ENCODE measurements around a stretch of chr4.

- PRO-cap = no peak
- RRBS, 2 experiments = no CpG with 5 or more reads among the region's 9 CpGs
Measured at GRCh38 chr4:185399336-185399983, 2.8 kb downstream of the ANKRD37 start.

- PRO-cap = no peak
- RRBS, 2 experiments = 0% methylated on average over 1 of the region's 12 CpGs; no CpG with 5 or more reads in 1 of the 2 experiments
Measured at GRCh38 chr4:185541075-185541836, 5.9 kb upstream of the PDLIM3 start.

GRCh38 chr4:185566621-185567855 lies 31.7 kb upstream of the PDLIM3 start:
- PRO-cap = bidirectional peak, plus-strand start at chr4:185567238, minus-strand start at chr4:185567187; unidirectional peak, minus-strand start at chr4:185567498
- RRBS, 2 experiments = no CpG with 5 or more reads among the region's 17 CpGs

DNA sequence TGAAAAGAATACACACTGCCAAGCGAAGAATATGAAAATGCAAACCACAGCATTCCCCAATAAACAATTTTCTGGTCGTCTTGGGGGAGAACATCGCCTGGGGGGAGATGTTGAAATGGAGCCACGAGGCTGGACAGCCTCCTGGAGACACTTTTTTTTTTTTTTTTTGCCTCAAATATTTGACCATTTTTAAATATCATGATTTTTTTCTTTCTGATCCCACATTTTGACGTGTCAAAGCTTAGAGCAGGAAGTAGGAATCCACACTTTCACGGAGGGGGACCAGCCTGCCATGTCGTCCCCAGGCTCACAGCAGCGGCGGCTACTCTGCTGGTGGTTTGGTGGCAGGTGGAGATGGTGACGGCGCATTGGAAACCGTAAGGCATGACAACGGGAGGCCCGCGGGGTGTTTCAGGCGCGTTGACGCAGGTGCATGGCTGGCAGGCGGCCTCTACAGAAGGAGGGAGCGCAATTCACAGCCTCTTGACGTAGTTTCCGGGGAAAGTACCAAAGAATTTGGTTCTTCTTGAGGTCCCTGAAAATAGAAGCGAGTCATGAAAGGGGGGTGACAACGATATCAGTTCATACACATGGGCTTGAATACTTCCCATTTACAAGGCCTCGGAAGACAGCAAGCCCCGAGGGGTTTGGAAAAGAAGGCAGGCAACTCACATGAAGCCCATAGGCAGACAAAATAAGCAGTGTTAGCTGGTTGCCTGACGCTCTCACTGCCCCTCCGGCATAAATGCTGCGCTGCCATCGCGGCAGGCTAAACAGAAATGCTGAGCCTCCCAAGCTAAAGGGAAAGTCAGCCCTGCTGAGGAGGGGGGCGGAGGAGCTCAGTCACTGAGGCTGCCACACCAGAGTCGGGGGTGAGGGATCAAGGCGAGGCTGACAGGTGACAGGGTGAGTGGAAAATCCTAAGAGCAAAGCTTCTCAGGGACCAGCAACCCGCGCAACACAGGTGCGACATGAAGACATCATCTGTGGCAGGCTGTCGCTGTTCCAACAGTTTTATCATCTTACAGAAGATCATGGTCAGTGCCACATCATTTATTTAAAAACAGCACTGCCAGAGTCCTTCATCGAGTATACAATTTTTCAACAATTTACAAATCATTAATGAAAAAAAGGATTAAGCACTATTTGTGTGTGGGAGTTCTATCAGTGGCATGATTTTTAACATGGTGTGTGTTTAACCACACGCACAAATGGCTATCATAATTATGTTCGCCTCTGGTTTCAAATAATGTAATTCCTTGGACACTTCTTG lies 52.3 kb upstream of the PDLIM3 start:
- PRO-cap = no peak
- RRBS, 2 experiments = no CpG with 5 or more reads among the region's 41 CpGs

GRCh38 chr4:185656312-185657209 lies 121.3 kb upstream of the PDLIM3 start:
- PRO-cap = unidirectional peak, minus-strand start at chr4:185656487
- RRBS, 2 experiments = 0 to 25% methylated on average over 2 to 3 of the region's 12 CpGs

- PRO-cap = no peak
- RRBS, 2 experiments = no CpG with 5 or more reads among the region's 9 CpGs
Measured at GRCh38 chr4:185721198-185721666, 90.8 kb downstream of the SORBS2 start.

DNA sequence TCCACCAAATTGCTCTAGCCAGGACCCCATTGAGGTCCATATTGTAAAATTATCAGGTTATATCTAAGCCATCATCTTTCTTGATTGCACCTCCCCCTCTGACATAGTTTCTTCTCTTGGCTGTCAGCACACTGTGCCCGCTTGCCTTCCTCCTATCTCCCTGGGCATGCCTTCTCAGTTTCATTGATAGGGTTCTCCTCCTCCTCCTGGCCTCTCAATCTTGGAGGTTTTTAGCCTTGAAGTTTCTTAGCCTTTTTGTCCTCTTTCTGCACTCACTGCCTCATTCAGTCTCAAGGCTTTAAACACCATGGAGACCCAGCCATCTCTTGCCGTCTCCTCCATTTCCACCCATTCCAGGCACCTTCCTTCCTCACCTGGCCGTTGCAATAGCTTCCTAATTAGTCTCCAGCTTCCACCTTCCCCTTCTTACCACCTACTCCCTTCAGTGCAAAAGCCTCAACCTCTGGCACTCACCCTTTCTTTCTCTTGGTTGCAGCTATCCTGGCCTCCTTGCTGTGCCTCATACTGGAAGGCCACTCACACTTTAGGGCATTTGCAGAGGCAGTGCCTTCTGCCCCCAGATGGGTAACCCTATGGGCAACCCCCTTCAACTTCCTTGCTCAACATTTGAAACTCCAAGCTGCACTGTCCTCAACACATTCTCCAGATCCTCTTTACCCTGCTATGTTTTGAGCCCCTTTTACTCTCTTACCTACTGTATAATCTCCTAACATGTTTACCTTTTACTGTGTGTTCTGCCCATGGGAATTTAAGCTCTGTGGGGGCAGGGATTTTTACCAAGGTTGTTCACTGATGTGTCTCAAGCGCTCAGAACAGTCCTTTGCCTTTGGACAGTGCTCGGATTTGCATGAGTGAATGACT lies 53.5 kb downstream of the SORBS2 start:
- PRO-cap = no peak
- RRBS, 2 experiments = no CpG with 5 or more reads among the region's 5 CpGs

GRCh38 chr4:185849377-185850088 lies 37.5 kb upstream of the SORBS2 start:
- PRO-cap = no peak
- RRBS, 2 experiments = no CpG with 5 or more reads among the region's 7 CpGs

DNA sequence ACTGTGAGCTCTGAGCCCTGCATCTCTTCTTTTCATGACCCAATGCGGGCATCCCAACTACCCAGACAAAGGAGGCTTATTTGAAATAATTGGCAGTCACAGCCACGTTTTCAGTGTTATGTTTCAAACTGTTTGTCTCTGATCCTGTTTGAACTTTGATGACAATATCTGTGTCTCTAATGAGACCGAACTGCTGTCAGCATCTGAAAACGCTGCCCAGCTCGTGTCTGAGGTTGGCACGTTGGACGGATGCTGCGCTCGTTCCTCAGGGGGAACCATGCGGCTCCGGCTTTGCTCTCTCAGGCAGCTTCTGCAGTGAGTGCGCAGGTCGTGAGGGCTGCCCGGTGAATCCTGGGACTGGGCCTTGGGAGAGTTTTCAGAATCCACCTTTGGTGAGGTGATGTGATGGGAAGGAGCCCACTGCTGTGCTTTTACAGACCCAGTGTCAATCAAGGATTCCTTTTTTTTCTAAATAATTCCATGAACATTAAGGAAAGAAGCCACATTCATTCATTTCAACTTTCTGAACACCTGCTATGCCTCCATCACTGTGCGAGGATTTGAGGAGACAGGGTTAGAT lies 58.4 kb upstream of the SORBS2 start:
- PRO-cap = no peak
- RRBS, 2 experiments = 36 to 42% methylated on average over 4 of the region's 15 CpGs

GRCh38 chr4:186069666-186069994 lies 674 bp downstream of the TLR3 start:
- PRO-cap = no peak
- RRBS, 2 experiments = no CpG with 5 or more reads among the region's 4 CpGs

GRCh38 chr4:186196788-186197559 lies 5.6 kb downstream of the CYP4V2 start:
- PRO-cap = no peak
- RRBS, 2 experiments = no CpG with 5 or more reads among the region's 18 CpGs

GRCh38 chr4:186250170-186250670 lies 15.8 kb upstream of the F11 start:
- PRO-cap = no peak
- RRBS, 2 experiments = no CpG with 5 or more reads among the region's 7 CpGs

- PRO-cap = no peak
- RRBS, 2 experiments = 81 to 96% methylated on average over 1 of the region's 14 CpGs
Measured at GRCh38 chr4:186260593-186261554, 5.1 kb upstream of the F11 start.

GRCh38 chr4:186668797-186669674 lies 54.6 kb downstream of the FAT1 start:
- PRO-cap = unidirectional peak, minus-strand start at chr4:186669096
- RRBS, 2 experiments = no CpG with 5 or more reads among the region's 24 CpGs

GRCh38 chr4:186725079-186725442 lies 1.4 kb upstream of the FAT1 start:
- PRO-cap = no peak
- RRBS, 2 experiments = under 1 to 3% methylated on average over 5 of the region's 12 CpGs

DNA sequence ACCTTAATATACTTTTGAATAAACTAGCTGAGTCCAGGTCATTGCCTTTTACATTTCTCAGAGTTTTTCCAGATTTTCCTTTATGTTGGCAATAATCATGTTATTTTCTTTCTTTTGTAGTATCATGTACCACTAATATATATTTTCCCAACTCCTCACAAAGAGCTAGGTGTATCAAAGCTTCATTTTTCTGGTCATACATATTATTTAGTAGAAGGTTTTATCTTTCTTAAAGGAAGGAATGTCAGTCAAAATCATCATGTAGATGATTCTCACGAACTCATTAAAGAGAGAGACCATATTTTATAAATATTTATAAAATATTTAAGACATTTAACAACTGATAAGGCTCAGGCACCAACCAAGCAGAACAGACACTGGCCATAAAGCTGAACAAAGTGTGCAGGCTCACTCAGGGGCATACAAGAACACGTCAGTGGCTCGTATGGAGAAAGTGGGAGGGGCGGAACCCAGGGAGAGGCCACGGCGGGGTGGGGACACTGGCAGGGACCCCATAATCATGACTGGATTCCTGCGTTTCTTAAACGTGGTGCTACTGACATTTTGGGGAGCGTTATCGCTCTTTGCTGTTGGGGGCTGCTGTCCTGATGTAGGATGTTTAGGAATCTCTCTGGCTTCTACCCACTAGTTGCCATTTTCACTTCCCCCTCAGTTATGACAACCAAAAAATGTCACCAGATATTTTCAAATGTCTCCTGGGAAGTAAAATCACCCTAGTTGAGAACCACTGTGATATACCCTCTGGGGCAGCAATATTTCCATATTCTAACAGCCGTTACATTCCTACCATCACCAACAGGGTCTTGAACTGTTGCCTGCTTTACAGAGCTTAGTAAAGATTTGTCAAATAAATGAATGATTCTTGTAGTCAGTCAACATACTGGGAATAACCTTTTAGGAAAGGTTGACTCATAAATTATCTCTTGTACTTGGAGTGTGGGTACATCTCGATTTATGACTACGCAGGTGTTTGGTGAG lies 31.4 kb upstream of the FAT1 start:
- PRO-cap = no peak
- RRBS, 2 experiments = no CpG with 5 or more reads among the region's 13 CpGs

DNA sequence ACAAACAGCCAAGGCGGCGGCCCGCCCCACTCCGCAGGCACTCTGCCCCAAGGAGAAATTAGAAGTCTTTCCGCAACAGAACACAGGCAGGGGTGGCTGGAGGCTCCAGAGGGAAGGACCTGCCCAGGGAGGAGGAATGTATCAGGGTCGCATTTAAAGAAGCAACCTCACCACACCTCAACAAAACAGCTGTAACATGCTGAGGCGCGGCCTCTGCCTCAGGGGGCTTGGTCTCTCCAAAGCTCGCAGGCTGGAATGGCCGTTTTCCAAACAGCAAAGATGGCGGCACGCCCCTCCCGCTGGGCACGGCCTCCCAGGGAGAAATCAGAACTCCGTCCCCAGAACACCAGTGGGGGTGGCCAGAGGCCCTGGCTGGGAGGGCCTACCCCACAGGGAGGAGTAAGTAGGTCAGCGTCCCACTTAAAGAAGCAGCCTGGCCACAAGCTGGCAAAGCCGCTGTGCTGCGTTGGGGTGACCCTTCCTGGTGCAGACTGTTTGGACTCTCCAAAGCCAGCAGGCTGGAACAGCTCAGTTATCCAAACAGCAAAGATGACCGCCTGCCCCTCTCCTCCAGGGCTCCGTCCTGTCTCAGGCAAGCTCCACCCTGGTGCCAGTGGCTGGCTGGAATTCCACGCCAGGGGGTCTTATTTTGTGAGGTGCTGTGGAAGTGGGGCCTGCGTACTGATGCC lies 862.7 kb downstream of the TRIML1 start:
- PRO-cap = no peak
- RRBS, 2 experiments = no CpG with 5 or more reads among the region's 22 CpGs

- PRO-cap = no peak
- RRBS, 2 experiments = no CpG with 5 or more reads among the region's 5 CpGs
Measured at GRCh38 chr4:189021780-189022149, 882.5 kb downstream of the TRIML1 start.

- PRO-cap = no peak
- RRBS, 2 experiments = 89 to 95% methylated on average over 9 to 12 of the region's 52 CpGs
Measured at GRCh38 chr4:189363955-189364507, 576.6 kb upstream of the FRG1 start.

DNA sequence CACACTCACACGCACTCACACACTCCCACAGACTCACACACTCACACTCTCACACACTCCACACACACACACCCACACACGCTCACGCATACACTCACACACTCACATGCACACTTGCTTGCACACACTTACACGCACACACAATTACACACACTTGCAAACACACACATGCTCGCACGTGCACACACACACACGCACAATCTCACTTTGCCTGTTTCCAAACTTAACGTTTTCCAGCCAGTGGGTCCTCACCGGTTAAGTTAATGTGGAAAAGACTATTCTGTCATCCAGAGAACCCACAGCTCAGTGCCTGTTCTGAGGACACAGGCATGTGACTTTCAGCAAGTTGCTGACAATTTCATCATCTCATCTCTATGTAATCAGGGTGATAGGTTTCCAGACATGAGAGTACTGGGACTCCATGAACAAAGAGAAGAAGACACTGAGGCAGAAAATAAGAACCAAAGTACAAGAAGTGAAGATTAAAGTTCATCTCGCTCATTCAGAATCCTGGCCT lies 153.3 kb upstream of the FRG1 start:
- PRO-cap = no peak
- RRBS, 2 experiments = no CpG with 5 or more reads among the region's 10 CpGs